Gallbladder (tissue), 1 donor: Measurements from ENCODE around the gene CD302.

DNA sequence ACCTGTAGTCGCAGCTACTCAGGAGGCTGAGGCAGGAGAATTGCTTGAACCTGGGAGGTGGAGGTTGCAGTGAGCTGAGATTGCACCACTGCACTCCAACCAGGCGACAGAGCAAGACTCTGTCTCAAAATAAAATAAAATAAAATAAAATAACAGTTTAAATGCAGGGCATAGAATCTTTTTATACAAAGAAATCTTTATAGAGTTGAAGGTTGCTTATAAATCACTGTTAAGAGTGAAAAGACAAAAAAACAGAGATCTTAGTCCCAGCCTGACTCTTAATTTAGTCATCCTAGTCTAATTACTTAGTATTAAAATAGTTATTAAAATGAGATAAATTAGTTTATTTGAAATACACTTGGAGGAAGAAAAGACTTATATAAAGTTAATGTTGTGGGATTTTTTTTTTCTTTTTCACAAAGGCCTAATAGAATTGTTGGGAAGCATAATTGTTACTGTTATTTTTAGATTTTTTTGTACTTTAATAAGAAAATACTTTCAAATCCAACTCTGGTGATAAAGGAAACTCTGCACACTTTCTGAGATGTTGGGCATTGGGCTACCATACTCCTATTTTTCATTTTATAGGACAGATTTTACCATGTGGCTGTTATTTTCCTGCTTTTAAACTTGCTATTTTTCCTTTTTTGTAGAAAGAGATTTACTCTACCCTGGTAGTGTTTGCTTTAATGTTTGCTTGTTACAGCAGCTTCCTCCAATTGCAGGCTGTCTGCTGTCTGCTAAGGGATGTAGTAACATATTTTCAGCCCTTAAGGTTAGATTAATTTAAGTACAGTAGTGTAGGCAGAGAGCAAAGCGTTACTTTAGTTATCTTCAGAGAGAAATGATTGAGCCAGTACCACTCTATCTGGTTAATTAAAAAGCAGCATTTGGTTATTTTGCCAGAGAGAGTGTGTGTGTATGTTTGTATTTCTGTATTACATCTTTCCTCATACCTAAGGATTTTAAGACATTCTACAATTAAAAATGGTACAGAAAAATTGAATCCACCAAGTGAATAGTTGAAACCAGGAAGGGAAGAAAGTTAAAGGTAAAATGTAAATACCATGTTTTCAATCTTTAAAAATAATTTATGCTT is 38.4 kb downstream of the MARCHF7 start:
- PRO-cap = no peak

DNA sequence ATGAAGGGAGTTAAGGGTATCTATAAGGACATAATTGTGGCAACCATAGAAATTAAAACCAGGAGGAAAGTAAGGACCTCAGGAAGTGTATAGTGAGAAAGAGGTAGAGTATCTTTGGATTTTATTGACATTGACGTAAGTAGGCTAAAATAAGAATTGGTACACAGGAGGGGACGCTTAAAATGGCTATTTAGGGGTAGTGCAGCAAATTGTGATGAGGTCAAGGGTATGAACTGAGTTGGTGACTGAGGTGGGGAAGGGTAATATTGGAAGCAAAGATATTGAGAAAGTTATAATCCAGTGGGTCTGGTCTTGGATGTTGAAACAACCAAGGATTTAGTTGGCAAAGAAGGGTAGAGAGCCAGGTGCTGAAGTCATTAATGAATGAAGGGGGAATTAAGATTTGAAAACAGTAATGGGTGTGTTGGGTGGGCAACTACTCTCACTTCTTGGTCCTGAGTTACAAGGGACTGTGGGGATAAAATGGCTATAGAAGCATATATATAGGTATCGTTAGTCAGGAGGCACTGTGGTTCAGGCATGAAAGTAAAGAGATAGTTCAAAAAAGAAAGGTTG is 42.8 kb downstream of the MARCHF7 start:
- PRO-cap = no peak

DNA sequence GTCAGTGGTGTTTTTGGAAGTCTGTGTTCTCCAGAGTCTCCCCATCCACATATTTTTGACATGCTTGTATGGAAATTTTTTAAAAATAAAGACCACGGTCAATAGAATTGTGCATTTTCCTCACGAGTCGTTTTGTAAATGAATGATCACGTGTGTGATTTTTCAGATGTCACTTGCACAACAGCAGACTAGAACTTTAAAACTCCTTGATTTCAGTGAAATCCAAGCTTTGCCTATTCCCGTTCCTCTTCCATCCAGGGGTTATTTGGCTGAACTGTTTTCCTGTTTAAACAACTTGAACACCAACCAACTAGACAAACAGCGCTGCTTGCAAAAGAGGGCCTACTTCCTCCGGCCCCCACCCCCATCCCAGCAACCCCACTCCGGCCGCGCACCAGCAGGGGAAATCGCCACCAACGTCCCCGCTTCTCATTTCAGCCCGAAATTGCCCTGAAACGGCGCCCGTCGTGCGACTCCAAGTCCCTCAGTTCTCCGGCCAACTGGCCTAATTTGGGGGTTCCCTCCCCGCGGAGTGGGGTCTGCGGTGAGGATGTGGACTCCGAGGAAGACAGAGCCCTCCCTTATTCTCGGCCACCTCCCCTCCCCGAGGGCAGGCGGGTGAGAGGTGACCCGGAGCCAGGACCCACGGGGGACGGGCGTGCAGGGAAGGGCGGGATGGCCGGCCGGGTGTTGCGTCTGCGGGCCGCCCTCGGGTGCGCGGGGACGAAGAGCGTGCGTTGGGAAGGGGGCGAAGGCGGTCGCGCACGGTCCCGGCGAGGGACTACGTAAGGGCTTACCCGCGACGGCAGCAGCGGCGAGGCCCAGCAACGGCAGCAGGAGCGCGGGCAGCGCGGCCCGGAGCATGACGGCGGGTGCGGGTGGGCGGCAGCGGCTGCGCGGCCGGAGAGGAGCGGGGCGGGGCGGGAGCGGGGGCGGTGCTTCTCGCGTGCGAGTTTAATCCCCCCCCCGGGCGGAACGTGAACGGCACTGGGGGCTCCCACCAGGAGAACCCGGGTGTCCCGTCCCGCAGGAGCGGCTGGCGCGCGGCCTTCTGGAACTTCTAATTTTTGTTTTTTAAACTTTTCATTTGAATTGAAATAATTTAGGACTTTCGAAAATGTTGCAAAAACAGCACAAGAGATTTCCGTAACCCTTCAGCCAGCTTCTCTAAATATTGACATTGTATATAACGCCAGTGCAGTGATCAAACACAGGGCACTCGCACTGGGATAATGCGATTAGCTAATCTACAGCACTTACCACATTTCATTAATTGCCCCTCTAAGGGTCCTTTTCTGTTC is at the start of gene CD302:
TSS of gene CD302 (minus strand) at position 874 of the 1,301 bp plus-strand sequence.
- PRO-cap = bidirectional peak, plus-strand start at position 680 of the sequence, minus-strand start at position 620 of the sequence; bidirectional peak, plus-strand start at position 1,003 of the sequence, minus-strand start at position 874 of the sequence

- PRO-cap = no peak
Observed at GRCh38 chr2:159802563-159803048, 4.6 kb upstream of the CD302 start.

DNA sequence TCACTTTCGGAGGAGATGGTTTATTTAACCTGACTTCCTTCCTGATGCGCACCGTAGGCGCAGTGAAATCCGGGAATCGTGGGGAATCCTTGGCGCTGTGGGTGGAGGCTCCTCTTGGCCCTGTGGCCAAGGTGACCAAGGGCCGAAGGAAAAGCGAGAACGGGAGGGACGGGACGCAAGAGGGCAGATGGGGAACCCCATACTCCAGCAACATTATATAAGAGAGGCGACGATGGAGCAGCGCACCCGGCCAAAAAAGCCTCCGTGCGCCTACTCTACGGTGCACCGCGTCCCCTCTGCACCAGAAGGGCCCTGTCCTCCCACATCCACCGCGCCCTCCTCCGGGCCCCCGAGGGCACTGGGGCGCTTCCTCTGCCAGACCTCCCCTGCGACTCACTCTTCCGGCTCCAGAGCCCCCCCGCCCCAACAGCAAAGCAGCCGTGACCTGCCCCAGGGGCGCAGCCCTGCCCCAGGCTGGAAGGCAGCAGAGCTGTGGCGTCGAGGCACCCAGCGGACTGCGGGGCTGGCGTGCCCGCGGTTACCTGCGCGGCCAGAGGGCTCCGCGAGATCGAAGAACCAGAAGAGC is 416 bp downstream of the LY75 start:
- PRO-cap = bidirectional peak, plus-strand start at position 487 of the sequence, minus-strand start at position 360 of the sequence

GRCh38 chr2:160205382-160206222 is 5.5 kb upstream of the ITGB6 start:
- PRO-cap = bidirectional peak, plus-strand start at chr2:160205708, minus-strand start at chr2:160205682

DNA sequence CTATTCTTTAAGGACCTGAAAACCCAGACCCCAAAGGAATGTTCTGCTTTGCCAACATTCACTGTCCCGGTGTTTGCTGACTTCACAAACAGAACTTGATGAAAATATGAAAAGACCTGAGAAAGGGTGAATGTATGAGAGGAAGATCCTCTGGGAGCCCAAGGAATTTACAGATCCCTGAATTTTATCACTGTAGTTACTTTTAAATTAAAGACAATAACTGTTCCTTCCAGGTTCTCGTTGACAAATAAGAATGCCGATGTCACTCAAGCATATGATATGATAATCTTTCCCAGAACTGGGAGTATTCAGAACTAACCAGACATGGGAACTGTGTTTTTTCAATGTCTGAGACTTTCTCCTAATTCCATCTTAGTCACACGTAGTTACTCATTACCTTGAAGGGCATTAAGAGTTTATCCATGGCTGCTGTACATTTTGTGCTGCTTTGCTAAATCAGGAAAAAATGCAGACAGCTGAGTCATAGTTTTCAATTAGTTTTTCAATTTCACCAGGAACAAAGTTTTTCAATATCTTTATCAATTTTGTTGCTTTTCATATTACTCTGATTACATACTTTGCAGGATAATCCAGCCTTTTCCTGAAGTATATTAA is 28.4 kb upstream of the ITGB6 start:
- PRO-cap = unidirectional peak, minus-strand start at position 333 of the sequence

DNA sequence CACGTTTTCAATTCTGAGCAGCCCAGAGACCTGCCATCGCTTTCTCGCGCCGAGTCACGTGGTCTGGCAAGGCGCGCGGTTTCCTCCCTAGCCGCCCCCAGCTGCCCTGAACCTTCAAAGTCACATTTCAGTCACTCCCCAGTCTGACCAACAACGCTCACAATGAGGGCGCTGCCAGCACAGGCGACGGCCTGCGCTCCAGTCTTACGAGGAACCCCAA is 69.7 kb upstream of the ITGB6 start:
- PRO-cap = bidirectional peak, plus-strand start at position 134 of the sequence, minus-strand start at position 60 of the sequence

- PRO-cap = no peak
Observed at GRCh38 chr2:160273604-160274834, 73.9 kb upstream of the ITGB6 start.

DNA sequence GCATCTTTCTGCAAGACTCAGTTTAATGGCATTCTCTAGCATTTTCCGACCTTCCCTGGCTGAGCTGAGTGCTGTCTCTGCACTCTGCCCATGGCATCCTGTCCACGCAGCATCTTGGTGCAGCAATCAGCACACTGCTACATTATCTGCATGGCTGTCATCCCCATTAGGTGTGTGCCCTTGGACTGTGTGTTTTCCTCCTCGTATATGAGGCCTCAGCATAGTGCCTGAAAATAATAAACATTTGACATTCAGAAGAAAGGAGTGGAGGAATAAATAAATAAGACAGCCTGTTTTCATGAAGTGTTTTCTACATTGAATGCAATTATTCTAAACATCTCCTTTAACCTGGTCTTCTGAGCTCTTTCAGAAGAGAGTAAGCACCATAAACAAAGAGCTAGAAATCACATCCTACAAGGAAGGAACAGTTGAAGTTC is 131.3 kb upstream of the ITGB6 start:
- PRO-cap = no peak

DNA sequence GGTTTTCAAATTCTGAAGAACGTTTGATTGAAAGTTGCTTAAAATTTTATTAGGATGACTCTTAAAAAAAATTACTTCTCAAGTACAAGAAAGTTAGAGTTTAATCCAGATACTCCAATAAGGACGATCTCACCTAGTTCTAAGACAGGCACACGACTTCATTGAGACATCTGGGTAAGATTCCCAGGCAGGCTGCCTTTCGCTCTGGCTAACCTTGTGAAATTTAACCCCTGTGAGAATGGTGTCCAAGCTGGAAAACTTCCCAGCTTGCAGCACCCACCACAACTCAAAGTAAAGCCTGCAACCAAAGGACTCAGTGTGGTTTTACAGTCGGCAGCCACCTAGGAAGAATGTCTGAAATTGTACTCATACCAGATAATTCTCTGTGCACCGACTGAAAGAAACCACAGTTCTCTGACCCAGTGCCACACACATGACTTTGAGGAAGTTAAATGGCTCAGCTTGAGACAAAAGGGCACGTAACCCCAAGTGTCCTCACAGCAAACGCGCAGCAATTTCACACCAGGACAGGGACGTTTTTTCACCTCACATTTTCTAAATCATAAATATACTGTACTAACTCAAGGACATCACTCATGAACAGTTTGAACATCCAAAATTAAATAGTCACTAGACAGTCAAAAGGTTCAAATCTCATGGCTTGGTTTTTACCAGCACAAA is 125.7 kb downstream of the RBMS1 start:
- PRO-cap = no peak

- PRO-cap = no peak
Observed at GRCh38 chr2:160380081-160380698, 113.4 kb downstream of the RBMS1 start.

- PRO-cap = no peak
Observed at GRCh38 chr2:160411029-160411579, 82.5 kb downstream of the RBMS1 start.

DNA sequence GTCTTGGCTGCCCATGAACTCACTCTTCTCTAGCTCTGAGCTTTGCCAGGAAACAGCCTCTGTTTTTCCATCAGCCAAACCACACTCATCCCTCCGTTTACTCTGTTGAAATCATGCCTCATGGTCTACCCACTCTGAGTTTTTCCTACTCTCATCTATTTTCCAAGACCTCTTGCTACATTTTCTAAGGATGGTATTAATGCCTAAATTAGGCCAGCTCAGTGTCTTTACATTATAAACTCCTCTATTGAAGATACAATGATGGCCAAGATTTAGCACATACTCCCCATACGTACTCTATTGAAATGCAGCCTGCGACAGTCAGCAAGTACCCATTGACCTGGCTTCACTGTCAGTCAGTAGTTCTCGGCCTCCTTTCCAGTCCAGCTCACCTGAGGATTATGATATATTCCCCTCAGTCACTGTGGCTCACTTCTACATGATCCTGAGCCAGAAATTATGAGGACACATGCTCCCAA is 73.3 kb downstream of the RBMS1 start:
- PRO-cap = no peak

DNA sequence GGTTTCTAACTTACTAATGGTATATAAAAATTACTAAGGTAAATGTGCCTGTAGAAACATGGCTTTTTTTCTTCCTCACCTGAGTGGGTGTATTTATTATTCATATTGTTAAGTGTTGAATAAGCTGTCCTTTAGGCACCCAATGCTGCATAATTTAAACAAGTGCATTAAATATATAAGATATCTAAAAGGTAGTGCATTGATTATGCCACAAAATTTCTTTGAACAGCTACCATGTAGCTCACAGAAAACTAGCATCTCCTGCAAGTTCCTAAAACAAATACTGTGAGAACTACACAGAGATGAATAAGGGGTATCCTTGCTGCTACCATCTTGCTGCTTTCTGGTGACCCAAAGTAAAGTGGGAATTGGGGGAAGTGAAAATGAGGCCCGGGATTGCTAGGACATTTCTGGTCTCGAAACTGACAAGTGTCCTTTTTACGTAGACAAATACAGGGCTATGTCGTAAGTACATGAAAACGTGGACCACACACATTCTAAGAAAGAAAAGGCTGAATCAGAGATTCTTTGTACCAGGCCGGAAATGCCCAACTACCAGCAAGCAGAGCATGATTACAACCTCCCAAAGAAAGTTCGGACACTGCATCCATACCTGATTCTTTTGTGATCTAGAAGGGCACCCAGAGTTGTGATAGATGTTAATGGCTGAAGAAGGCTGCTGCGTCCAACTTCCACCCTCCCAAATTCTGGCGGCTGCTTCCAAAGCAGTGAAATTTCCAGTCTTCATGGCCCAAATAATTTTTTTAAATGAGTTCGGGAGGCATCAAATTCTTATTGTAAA is 1.8 kb downstream of the RBMS1 start:
- PRO-cap = bidirectional peak, plus-strand start at position 520 of the sequence, minus-strand start at position 412 of the sequence

- PRO-cap = no peak
Observed at GRCh38 chr2:160513165-160513508, 19.5 kb upstream of the RBMS1 start.

DNA sequence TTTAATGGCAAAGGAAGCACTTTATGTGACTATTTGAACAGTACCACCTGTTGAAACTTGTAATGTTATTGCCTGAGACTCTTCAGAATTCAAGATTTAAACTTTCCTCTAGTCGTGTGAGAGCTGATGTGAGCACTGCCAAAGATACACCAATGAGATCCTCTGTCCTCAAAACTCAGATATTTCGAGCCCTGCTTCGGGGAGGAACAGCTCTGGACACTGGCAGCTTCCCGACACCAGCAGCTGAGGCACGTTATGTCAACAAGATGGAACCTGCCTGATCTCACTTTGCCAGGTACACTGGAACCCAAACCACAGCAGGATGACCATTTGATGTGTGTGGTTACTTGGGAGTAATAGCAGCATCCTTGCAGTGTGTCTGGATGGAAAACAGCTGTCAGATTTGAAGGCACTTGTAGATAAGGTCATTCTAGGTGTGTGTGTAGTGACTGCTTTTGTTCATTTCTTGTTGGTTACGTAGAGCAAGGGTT is 319.9 kb upstream of the RBMS1 start:
- PRO-cap = no peak

GRCh38 chr2:161161228-161161642 is 1.0 kb downstream of the TANK start:
- PRO-cap = no peak

- PRO-cap = no peak
Observed at GRCh38 chr2:161423133-161423523, 7.0 kb downstream of the TBR1 start.

DNA sequence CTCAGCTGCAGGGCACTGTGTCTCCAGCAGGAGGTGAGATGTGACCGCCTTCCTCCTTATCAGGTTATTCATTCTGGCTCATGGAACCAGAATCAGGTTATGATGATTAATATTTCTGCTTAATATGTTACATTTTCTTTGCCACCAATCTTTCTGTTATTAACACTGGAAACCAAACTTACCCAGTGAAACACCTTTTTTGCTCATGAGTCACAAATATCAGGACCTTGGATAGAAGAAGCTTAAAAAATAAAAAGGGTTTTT is 85.4 kb downstream of the DPP4 start:
- PRO-cap = no peak